Metastatic Lung Carcinoma in the Adrenal Gland (tissue), 1 donor: Measurements from ENCODE around the genes ADORA1, FMOD and LAX1.

DNA sequence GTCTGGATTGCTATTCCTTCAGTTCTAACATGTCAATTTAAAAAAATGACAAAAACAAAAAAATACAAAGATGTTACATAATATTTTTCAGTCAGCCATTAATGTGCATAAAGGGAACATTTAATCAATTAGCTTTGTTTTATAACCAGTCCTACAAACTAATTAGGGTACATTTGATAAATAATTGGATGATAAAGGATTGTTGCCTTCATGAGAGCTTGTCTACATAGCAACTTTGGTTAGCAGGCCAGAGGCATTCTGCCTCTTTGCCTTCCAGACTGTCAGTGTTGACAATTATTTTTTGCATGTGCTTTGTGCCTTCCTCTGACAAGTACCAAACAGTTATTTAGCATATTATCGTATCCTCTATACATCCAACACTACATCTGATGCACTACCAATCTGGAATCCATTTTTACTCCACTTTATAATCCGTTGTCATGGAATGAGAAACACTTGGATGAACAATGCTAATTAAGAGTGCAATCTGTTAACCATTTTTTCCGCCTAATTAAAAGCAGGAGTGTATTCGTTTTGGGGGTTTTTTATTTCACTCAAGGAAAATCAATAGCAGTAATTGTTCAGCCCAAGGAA is 165.5 kb downstream of the SYT2 start:
- PRO-cap = no peak

GRCh38 chr1:202545680-202546191 is 164.5 kb downstream of the SYT2 start:
- PRO-cap = no peak

- PRO-cap = no peak
These were observed 20.5 kb upstream of the SYT2 start for GRCh38 chr1:202730582-202731345.

DNA sequence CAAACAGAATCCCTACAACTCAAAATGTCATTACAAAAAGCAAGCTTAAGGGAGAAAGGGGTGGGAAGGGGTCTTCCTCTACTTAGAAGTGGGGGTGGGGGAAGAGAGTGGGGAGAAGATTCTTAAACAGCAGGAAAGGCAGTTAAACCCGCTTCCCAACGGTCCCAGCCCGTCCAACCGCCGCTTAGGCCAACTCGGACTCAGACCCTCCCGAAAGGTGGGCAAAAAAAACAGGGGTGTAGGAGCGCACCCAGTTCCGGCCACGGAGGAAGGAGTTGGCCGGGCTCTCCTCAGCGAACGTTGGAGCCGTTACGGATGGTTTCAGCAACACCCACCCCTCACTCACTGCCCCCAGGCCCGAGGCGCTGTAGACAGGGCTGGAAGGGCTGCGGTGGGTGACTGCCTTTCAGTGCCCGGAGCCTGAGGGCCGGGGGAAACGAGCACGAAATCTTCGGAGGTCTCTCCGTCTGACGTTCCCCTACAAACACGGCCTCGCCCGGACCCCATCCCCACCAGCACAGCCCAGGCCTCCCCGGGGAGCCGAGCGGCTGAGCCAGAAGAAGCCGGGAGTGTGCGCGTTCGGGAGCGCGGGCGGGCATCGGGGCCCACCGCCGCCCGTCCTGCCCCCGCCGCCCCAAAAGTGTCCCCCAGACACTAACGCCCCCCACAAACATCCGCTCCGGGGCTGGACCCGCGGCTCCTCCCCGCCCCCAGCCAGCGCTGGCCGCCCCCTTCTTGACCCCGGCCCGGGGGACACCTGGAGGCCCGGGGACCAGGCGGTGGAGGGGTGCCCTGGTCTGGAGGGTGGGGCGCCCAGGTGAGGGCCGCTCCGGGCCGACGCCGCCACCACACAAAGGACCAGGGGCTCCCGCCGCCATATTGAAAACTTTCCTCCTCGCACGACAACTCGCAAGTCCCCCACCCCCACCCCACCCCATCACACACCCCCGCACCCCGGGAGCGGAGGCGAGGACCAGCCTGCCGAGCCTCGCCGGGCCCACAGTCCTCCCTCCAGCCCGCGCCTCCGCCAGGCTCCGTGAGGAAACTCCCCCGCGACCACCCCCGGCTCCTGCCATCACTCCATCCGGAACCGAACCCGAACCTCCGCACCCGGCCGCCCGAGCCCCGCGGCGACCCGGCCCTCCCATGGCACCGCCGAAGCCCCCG is 1.1 kb downstream of the KDM5B start:
- PRO-cap = unidirectional peak, plus-strand start at position 370 of the sequence; bidirectional peak, plus-strand start at position 954 of the sequence, minus-strand start at position 881 of the sequence

GRCh38 chr1:202810390-202811044 is 2.3 kb upstream of the KDM5B start:
- PRO-cap = bidirectional peak, plus-strand start at chr1:202810954, minus-strand start at chr1:202810674

DNA sequence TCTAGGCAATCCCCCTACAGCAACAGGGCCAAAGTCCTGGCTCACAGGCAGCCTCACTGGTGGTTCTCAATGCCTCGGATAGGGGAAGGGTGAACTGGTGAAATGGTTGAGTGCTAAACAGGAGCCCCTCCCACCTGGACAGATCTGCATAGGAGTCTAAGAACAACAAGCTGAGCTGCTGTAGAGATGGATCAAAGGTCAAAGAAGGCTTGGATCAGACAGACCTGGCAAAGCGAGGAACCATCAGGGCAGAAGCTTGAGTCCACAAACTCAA is 31.8 kb downstream of the RABIF start:
- PRO-cap = no peak

- PRO-cap = no peak
These were observed 1.5 kb upstream of the RABIF start for GRCh38 chr1:202890454-202890861.

DNA sequence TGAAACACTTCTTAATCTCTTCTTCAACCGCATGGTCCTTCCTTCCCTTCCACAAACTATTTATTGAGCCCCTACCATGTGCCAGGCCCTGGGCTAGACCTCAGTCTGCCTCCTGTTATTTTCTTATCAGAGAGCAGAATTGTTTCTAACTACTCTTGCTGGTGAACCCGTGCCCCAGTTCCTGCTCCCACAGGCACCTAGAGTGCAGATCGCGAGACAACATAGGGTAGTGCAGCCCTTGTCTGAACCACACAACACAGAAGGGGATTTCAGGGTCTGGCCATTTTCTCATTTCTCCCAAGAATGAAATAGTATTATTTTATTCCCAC is 533 bp upstream of the ADIPOR1 start:
- PRO-cap = no peak

GRCh38 chr1:202968718-202969304 is 1.8 kb upstream of the CYB5R1 start:
- PRO-cap = no peak

GRCh38 chr1:203127388-203127986 is at the start of gene ADORA1:
TSS of gene ADORA1 (plus strand) at chr1:203127726.
- PRO-cap = no peak

GRCh38 chr1:203350949-203351564 is at the start of gene FMOD:
TSS of gene FMOD (minus strand) at chr1:203351122.
- PRO-cap = no peak

- PRO-cap = no peak
These were observed 59.4 kb upstream of the FMOD start for GRCh38 chr1:203410231-203410771.

GRCh38 chr1:203520042-203520656 is 26.2 kb downstream of the OPTC start:
- PRO-cap = no peak

DNA sequence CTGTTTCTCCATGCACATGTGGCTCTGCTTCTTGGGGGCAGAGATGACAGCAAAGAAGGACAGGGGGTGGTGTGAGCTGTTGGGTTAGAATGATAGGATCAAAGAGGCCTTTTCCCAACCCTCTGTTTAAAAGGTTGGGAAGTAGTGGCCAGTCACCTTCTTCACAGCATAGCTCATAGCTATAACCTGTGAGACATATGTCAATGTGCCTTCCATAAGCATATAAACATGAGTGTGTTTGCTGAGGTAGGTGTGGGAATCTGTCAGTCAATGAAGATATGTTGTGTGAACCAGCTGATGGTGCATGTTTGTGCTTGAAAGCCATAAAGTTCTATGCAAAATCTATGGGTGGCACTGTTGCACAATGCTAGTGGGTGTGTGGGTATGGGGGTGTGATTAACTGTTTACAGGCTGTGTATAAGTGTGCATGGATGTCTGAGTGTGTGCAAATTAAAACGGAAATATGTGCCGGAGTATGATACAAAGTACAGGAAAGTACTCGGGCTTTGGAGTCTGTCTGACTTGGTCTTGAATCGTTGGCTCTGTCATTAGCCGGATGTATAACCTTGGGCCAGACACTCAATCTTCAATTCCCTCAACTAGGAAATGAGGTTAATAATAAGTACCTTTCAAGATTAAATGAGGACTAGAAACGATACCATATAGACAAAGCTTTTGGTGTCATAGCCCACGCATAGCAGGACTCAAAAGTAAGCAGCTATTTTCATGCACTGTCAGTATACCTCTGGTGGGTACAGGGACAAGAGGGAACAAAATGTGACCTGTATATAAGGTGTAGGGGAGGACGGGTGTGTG is 960 bp upstream of the ATP2B4 start:
- PRO-cap = no peak

DNA sequence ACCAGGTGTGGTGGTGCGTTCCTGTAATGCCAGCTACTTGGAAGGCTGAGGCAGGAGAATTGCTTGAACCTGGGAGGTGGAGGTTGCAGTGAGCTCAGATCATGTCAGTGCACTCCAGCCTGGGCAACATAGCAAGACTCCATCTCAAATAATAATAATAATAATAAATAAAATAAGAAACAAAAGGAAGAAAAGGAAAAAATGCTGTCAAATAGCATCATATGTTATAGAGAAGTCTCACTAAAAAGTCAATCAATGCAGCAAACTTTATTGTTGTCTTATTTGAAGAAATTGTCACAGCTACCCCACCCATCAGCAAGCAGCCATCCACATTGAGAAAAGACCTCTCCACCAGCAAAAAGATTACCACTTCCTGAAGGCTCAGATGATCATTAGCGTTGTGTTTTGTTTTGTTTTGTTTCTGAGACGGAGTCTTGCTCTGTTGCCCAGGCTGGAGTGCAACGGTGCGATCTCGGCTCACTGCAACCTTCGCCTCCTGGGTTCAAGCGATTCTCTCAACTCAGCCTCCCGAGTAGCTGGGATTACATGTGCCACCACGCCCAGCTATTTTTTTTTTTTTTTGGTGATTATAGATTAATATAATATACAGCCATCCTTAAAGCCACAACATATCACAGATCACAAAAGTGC is 29.0 kb downstream of the ATP2B4 start:
- PRO-cap = no peak

GRCh38 chr1:203743231-203744529 is 21.3 kb upstream of the LAX1 start:
- PRO-cap = no peak

DNA sequence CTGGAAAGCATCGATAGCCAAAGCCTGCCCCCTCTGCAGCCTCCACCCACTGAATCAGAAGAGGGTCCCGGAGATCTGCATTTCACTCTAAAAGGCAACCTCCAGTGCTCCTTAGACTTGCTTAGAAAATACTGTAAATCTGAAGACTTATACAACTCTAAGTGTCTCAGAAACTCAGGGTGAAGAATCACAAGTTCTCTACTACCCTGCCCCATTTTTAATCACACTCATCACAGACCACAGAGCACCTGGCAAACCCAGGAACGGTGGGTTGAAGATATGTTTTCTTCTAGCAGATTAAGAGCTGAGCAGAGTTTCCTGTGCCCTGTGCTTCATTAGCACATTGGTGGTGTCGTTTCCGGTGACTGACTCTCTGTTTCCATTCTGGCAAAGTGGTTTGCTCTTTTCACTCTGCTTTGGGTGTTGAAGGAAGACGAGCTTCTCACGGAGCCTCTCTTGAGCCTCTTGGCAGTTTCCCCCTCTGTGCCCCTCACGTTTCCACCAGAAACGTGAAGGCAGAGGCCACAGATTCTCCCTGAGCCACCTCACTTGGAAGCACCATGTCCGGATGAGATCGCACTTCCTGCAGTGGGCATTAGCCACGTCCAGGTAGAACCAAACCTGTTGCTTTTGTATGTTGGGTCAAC is at the start of gene LAX1:
LAX1 (plus strand) TSS at position 409 of the 647 bp plus-strand sequence.
- PRO-cap = unidirectional peak, plus-strand start at position 409 of the sequence

- PRO-cap = no peak
These were observed 2.1 kb downstream of the ZBED6 start for GRCh38 chr1:203797554-203797958.

- PRO-cap = no peak
These were observed 6.1 kb downstream of the ZBED6 start for GRCh38 chr1:203801327-203802154.

DNA sequence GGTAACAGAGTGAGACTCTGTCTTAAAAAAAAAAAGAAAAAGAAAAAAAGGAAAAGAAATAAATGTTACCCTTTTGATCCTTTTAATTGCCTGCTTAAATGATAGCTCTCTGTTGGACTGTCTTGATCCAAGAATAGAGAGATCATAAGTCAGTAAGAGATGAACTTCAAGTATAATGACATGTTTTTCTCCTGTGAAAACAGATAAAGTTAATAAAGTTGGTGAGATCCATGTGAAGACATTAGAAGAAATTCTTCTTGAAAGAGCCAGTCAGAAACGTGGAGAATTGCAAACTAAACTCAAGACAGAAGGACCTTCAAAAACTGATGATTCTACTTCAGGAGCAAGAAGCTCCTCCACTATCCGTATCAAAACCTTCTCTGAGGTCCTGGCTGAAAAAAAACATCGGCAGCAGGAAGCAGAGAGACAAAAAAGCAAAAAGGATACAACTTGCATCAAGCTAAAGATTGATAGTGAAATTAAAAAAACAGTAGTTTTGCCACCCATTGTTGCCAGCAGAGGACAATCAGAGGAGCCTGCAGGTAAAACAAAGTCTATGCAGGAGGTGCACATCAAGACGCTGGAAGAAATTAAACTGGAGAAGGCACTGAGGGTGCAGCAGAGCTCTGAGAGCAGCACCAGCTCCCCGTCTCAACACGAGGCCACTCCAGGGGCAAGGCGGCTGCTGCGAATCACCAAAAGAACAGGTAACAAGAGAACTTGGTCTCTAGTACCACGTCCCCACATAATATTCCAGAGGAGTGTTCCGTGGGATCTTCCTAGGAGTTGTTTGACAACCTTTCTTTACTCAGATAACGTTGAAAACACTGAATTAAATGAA is 14.2 kb upstream of the SNRPE start:
- PRO-cap = no peak